Temporal lobe (tissue), 2 donors: ENCODE data around the genes SEPHS1 and BEND7.

DNA sequence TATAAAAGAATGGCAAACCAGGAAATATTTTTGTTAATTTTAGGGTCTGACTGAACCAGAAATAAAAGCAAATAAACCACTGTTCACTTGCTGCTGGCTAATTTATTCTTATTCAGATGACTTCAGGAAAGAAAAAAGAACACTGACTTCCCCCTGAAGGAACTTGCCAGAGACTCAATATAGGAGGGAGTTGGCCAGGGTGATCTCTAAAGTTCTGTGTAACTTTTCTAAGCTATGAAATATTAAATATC, 1.2 kb downstream of the USP6NL start:
- RAMPAGE, long total RNA, result no peak

DNA sequence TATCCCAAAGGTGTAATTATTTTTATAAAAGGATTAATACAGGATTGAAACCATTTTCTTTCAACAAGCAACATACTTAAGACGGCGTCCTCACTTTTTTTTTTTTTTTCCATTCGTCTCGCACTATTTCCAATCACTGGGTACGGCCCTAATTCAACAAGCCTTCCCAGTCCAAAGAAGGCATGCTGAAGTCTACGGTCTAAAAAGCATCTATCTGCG, 1.0 kb downstream of the USP6NL start:
- RAMPAGE, long total RNA, result no peak

DNA sequence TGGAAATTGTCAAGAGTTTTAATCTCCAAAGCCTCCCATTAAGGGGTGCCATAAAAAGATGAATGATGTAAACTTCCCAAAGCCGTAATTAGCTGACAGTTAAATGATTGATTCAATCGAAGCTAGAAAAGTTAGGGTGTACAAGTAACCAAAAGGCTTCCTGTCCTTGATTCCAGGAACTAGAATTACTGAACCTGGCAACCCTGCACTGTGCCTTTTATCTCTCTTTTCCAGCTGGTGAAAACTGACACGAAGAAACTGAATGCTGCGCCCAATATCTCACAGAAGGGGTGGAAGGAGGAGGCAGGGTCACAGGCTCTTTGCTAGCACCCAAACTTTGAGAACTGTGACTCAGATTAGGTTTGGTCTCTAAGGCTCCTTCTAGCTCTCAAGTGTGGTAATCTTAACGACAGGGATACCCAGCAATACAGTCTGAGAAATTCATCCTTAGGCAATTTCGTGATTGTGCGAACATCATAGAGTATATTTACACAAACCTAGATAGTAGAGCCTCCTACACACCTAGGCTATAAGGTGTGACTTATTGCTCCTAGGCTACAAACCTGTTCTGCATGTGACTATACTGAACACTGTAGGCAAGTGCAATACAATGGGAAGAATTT, 1.0 kb upstream of the USP6NL start:
- RAMPAGE, long total RNA, result no peak

DNA sequence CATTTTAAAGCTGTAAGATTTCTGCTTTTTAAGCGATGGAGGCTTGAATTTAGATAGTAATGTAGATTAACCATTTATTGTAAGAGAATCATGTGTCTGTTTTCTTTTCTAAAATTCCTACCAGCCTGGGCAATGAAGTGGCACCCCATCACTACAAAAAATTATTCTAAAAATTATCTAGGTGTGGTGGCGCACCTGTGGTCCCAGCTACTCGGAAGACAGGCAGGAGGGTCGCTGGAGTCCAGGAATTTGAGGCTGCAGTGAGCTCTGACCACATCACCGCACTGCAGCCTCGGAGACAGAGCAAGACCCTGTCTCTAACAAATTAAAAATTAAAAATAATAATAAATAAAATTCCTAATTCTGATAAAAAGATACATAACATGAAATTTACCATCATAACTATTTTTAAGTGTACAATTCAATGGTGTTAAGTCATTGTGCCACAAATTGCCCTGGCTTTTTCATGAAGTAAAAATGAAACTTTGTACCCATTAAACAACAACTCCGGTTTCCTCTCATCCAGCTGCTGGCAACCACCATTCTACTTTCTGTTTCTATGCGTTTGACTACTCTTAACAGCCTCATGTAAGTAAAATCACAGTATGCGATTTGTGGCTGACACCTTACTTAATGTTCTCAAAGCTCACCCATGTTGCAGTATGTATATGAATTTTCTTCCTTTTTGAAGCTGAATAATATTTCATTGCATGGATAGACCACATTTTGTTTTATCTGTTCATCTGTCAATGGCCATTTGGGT, 20.6 kb upstream of the USP6NL start:
- RAMPAGE, long total RNA, result no peak

- RAMPAGE, long total RNA, result no peak
These were observed 62.2 kb upstream of the USP6NL start for GRCh38 chr10:11673231-11674475.

DNA sequence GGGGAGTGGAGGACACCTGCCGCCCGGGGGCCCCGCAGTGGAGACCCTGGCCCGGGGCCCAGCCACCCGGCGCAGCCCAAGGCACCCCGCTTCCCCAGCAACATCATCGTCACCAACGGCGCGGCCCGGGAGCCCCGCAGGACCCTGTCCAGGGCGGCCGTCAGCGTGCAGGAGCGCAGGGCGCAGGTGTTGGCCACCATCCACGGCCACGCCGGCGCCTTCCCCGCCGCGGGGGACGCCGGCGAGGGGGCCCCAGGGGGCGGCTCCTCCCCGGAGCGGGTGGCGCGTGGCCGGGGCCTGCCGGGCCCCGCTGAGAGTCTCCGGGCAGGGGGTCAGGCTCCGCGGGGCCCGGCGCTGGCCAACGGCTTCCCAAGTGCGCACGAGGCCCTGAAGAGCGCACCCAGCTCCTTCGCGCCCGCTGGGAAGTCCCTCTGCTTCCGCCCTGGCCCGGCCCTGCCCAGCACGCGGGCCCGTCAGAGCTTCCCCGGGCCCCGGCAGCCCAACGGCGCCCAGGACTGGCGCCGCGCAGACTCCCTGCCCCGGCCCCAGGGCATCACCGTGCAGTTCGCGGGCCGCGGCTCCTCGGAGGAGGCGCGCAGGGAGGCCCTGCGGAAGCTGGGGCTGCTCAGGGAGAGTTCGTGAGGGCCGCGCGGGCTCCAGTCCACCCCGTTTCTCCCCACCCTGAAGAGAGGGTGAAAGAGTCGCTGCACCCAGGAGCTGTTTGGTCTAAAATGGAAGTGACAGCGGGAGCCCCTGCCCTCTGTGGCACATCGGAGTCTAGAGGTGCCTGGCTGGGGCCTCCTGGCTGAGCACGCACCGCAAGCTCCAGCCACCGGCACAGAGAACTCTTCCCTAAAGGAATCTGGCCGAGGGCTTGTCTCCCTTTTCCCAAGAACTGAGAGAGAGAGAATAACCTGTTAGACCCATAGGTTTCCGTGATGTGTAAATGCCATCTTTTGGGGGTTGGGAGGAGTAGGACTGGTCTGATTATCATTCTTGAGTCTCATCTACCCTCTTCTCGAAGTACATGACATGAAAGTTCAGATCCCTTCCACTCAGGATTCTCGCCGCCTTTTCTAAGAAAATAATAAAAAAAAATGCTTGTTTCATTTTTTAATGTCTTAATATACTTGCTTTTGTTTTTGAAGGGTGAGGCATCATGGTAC, 47.0 kb downstream of the PROSER2 start:
- RAMPAGE, long total RNA, result no peak

- RAMPAGE, long total RNA, result no peak
These were observed 78.4 kb downstream of the PROSER2 start for GRCh38 chr10:11901404-11902113.

DNA sequence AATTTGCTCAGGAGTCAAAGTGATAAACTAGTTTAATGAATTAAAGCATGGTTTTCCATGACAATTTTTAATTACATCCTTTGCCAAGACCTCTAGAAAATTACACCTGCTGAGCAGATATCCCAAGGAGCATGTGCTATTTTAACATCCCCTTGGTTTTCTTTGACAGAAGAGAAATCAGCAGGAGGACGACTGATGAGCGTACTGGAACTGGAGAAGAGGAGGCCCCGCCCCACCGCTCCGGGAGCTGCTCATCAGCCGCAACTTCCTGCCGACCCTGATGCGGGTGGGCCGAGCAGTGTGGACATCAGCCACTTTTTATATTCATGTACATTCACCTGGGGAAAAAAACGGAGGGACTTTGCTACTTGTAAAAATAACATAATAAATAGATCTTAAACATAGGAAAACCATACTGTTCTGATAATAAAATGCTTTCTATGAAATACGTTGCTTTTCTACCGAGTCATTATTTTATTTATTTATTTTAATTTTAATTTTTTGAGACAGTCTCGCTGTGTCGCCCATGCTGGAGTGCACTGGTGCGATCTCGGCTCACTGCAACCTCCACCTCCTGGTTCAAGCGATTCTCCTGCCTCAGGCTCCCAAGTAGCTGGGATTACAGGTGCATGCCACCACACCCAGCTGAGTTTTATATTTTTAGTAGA, 54.3 kb downstream of the CDC123 start:
- RAMPAGE, long total RNA, result no peak

DNA sequence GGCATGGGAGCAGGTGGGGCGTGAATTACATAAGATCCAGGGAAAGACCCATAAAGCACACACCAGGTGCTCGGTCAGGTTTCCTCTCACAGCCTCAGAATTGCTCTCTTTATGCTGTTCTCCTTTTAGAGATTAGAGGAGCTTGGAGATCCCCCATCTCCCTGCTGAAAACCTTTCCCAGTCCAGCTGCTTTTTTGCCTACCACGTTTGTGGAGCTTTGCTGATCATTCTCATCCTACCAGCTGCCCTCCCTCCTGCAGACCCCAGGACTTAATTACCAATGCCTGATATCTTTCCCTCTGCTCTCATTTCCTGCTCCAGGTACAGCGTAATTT, 83.7 kb downstream of the CAMK1D start:
- RAMPAGE, long total RNA, result no peak

DNA sequence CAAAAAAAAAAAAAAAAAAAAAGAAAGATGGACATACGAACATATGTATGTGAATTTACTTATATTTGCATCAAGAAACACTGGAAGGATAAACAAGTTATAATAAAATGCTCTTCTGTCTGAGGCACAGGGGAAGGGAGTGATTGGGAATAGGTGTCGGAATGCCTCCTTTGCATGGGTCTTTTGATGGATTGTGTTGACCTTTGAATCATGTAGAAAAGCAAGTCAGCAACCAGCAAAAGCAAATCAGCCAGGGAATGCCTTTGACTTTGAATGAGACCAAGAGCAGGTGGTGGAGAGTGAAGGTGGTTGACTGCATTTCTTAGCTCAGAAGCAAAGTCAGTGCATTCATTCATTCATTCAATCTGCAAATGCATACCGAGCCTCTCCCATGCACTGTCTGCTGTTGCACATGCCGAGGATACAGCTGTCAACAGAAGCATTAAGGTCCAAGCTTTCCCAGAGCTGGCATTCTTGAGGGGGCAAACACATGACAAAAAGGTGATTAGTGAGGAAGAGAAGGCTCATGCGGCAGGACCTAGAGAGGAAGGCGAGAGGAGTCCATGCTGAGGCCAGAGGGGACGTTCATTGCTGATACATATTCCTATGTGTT, 108.5 kb downstream of the CAMK1D start:
- RAMPAGE, long total RNA, result no peak

GRCh38 chr10:12531446-12531952, 182.2 kb downstream of the CAMK1D start:
- RAMPAGE, long total RNA, result no peak

- RAMPAGE, long total RNA, result no peak
These were observed 210.9 kb downstream of the CAMK1D start for GRCh38 chr10:12560146-12560747.

GRCh38 chr10:12768103-12769120, 233.1 kb downstream of the CCDC3 start:
- RAMPAGE, long total RNA, result no peak

GRCh38 chr10:13091982-13092181, 8.1 kb upstream of the OPTN start:
- RAMPAGE, long total RNA, result no peak

DNA sequence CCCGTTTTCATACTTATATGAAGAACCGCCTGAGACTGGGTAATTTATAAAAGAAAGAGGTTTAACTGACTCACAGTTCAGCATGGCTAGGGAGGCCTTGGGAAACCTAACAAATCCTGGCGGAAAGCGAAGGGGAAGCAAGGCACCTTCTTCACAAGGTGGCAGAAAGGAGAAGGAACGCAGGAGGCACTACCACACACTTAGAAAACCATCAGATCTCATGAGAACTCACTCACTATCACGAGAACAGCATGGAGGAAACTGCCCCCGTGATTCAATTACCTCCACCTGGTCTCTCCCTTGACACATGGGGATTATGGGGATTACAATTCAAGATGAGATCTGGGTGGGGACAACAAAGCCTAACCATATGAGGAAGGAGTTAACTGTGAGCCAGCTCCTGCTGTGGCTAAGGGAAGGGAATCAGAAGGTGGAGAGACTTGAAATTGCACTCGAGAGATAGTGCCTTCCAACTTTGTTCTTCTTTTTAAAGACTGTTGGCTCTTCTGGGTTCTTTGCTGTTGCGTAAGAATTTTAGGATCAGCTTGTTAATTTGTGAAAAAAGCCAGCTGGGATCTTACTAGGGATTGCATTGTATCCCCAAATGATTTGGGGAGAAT, 20.9 kb downstream of the OPTN start:
- RAMPAGE, long total RNA, result no peak

DNA sequence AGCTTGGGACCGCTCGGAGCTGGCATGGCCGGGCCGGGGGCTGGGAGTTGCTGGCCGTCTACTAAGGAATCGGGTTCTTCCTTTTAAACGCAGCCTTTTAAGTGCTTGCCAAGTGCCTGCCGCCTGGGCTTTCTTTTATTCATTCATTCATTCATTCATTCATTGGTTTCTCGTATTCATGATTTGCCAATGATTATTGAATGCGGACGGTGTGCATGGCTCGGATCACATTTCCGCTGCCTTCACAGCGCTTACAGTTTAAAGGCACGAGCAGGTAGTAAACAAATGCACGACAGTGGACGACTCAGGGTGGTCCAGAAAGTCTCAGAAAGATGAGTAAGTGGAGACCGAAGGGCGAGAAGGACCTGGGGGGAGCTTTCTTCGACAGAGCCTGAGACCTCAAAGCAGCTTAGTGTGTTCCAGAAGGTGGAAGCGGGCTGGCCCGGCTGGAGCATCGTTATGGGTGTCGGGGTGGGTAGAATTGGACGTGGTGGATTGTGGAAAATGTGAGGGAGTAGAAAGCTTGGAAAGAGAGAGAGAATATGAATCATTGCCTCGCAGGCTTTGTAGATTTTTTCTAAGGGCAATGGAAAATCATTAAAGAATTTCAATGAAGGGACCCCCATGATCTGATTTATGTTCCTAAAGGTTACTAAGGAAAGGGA, 529 bp downstream of the MCM10 start:
- RAMPAGE, long total RNA, result no peak

- RAMPAGE, long total RNA, result no peak
These were observed 855 bp downstream of the SEPHS1 start for GRCh38 chr10:13346951-13347924.

- RAMPAGE, long total RNA, result no peak
These were observed at the start of gene SEPHS1 for GRCh38 chr10:13347925-13348692. Gene SEPHS1, minus strand, starts transcription at chr10:13348293.

DNA sequence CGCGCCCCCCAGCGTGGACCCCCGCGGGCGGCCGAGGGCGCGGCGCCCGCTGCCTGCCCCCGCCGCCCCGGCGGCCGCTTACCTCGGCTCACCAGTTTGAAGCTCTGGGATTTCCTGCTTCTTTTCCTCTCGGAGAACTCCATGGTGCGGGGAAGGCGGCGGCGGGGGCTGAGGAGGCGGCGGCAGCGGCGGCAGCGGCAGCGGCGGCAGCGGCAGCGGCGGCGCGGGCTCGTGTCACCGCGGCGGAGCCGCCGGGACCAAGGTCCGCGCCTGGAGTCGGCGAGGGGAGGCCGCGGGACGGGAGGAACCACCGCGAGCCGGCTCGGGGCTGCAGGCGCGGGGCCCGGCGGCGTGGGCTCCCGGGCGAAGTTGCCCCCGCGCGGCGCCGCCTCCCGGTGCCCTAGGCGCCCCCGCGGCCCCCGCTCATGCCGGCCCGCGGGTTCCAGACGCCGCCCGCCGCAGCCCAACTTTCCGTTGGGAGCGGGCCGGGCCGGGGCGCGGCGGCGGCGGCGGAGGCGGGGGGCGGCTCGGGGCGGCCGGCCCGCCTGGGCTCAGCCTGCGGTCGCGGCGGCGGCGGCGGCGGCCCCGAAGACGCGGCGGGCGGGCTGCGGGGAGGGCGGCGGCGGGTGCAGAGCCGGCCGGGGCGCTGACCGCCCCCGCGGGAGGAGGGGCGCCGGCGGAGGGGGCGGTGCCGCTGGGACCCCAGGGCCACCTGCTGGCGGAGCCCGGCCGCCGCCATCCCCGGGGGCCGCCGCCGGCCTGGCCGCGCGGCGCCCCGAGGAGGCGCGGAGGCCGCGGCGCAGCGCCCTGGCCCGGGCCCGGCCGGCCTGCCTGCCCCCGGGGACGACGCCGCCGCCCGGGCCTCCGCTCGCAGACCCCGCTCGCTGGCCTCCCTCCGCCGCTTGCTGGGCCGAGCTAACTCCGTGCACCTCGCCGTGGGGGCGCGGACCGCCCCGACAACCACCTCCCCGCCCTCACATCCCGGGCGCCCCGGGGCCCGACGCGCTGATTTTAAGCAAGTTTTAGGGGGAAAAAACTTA, at the start of gene BEND7:
TSS of gene BEND7 (minus strand) at position 624 of the 1,040 bp plus-strand sequence.
- RAMPAGE, long total RNA, result no peak

DNA sequence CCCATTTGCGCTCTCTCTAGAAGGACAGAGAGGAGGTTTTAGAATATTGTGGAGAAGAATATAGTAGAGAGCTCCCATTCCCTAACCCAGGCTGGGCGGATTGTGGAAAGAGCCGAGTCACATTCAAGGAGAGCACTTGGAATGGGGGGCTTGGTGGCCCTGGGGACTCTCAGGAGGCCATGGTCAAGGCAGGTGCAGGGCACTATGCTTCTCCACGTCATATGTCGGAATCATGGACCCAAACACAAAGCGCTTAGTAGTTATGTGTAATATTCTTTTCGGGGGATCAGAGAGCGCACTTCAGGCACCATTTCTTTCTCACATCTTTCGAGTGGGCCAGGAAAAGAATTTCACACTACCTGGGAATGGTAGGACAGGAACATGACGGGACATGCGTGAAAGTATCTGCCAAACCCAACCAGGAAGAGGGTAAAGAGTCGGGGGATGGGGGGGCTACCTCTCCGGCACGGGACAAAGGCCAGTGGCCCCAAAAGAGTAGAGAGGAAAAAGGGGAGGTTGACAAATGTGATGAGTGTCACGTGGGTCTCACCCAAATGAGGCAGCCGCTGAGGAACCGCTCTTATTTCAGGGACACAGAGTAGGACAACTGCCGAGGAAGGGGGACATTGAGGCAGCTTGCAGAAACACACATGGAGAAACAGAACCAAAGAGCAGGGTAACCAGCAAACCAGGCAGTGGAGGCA, 769 bp upstream of the BEND7 start:
- RAMPAGE, long total RNA, result no peak